Mesenchymal stem cell of adipose (primary cell): ENCODE measurements around a stretch of chr12.

GRCh38 chr12:122135101-122135862 is 38.7 kb downstream of the IL31 start:
- CAGE, long polyA plus RNA = no peak

GRCh38 chr12:122205858-122206407 is 2.4 kb downstream of the B3GNT4 start:
- CAGE, long polyA plus RNA = no peak

DNA sequence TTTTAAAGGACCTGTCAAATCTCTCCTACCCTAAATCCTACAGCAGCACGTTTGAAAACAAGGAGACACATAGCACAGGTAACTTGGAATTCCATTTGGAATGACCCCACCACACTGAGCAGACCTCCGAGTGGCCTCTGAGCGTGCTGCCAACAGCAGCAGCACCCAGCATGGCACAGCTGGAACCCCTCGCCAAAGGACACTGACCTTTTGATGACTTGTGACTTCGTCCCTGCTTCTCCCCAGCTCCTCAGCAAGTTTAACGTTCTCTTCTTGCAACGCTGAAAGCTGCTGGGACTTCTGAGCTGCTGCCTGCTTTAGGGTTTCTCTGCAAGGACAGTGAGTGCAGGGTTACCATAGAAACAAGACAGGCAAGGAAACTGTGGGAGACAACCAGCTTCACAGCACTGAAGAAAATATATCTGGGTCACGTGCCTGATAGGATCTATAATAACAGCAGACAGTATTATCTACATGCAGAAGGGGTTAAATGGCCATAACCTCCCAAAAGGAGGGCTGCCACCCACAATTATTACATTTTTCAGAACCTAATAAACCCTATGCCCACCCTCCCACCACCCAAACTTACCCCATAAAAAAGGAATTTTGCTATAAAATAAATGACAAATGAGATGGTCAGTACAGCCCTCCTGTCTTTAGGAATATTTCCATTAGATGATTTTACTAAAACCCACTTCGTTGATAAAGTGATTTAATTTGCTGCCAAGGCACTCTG is 43.4 kb upstream of the VPS33A start:
- CAGE, long polyA plus RNA = no peak

- CAGE, long polyA plus RNA = no peak
Observed at GRCh38 chr12:122319227-122319542, 52.9 kb upstream of the VPS33A start.

DNA sequence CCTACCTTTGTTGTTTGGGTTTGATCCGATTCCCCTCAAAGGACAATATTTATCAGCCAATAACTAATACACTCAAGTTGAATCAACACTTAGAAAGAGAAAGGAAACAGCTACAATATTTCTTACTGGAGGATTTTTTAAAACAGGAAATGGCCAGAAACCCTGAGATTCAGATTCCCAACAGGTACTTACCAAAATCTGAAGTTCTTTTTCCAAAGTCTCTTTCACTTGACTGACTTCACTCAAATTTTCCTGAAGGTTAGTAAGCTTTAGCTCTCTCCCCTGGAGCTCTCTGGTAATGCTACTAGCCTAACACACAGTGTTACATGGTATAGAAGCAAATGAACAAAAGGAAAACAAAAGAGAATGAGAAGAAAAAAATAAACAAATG is 70.1 kb upstream of the VPS33A start:
- CAGE, long polyA plus RNA = no peak

- CAGE, long polyA plus RNA = no peak
Observed at GRCh38 chr12:122643951-122644297, 59.2 kb downstream of the HCAR2 start.

GRCh38 chr12:122681734-122682237 is 21.4 kb downstream of the HCAR2 start:
- CAGE, long polyA plus RNA = no peak

DNA sequence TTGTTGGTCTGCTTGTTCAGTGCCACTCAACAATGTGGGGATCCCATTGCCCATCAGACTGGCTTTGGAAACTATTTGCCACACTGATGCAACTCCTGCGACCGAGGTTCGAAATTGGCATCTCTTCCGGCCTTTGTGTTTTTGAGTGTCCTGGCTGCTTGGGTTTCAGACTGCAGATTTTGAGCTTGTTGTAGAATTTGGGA is 1.5 kb downstream of the HCAR1 start:
- CAGE, long polyA plus RNA = no peak

DNA sequence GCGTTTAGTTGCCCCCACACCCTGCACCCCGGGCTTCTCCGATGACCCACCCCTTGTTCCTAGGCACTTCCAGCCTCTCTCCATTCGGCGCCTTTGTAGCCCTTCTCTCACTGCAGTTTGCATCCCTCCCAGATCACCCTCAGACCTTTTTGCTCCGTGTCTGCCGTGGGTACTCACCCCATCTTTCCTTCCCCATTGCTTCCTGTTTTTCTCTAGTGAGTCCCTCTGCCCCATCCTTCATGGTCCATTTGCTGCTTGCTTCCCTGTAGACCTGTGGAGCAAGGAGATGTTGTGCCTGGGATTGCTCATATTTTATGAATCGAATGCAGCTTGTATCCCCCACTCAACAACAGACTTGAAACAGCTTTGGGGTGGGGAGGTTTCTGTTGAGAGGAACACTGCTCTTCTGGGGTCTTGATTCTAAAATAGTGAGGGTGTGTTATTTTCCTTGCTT is 638 bp downstream of the DENR start:
- CAGE, long polyA plus RNA = no peak

DNA sequence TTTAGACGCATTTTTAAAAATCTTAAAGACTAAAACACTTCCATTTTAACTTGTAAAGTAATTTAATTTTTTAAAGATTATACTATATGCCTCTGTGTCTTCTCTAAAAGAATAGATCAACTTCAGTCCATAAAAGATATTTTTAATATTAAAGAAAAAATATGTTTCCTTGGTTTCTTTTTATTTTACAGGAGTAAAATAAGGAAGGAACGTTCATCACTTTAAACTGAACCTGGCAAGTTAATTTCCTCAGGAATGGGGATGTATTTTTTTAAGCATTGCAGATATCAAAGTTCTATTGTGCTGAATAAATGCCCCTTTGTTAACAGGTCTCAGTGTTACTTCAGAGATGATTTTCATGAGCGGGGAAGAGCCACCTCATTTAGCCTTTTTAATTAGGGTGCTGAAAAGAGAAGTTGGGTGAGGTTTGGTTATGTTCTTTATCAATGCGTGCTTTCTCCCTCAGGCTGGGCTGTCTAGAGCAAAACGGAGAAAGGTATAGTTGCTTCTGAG is 8.1 kb upstream of the HIP1R start:
- CAGE, long polyA plus RNA = no peak

- CAGE, long polyA plus RNA = no peak
Observed at GRCh38 chr12:122837492-122838399, 2.5 kb downstream of the HIP1R start.

DNA sequence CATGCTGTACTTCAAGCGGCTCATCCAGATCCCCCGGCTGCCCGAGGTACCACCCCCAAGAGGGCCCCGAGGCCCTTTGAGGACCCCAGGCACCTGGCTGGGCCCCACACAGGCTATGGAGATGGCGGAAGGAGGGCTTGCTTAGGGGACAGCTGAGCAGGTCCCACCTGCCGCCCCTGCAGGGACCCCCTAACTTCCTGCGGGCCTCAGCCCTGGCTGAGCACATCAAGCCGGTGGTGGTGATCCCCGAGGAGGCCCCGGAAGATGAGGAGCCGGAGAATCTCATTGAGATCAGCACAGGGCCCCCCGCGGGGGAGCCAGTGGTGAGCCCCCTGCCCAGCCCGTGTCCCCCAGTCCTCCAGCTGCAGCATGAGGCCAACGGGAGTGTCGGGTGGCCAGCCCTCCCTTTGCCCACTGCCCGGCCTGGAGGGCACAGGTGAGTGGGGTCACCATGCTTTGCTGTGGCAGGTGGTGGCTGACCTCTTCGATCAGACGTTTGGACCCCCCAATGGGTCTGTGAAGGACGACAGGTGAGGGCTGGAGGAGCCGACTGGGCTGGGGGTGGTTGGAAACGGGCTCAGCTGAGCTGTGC is 19.9 kb downstream of the HIP1R start:
- CAGE, long polyA plus RNA = no peak

DNA sequence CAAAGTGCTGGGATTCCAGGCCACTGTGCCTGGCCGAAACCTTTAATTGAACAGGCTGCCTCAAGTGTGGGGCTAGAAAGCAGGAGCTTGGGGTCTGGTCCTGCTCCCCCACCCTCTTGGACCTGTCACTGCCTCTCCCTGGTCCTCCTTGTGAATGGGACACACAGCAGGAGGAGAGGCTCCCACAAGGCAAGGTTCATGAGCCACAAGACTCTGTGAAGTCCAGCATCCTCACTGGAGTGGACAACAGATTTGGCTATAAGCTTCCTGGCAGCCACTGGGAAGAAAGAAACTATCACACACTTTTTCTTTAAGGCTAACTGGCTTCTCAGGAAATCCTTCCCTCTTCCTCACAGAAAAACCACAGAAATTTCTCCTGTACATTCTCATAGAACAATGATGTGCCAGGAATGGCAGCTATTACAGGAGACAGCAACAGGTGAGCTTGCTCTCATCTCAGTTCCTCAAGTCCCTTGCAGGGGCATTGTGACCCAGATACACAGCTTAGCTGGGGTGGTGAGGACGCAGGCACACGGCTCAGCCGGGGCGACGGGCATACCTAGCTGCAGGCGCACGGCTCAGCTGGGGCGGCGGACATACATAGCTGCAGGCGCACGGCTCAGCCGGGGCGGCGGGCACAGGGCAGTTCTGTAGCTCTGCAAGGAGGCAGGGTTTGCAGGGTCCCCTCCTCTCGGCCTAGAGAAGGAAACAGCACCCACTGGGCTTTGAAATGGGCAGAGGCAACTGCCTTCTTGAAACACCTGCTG is 29.1 kb downstream of the HIP1R start:
- CAGE, long polyA plus RNA = no peak

GRCh38 chr12:122875072-122876113 is 20.5 kb downstream of the VPS37B start:
- CAGE, long polyA plus RNA = no peak

DNA sequence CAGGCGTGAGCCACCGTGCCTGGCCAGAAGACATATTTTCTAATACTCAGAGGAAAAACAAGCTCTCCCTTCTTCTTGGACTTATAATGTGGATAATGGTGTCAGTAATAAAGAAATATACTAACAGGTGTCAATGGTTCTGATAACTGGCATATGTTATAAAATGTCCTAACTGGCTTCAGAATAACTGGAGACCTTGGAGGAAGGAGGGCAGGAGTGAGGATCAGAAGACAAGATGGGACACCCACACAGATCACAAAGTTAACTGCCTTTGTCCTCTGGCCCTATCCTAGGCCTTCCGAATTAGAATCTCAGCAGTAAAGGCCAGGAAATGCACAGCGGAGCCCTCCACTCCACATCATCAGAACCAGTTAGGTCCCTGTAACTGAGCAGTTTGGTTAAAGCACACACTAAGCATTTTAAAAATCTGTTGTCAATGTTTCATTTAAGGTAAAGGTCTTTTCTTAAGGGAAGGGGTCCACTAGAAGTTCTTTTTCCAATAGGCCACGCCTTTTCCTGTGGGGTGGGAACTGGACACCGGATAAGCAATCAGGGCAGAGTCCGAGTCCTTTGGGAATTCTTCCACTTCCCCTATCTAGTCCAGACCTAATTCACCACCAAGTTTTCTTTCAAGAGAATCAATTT is 12.0 kb downstream of the VPS37B start:
- CAGE, long polyA plus RNA = no peak

DNA sequence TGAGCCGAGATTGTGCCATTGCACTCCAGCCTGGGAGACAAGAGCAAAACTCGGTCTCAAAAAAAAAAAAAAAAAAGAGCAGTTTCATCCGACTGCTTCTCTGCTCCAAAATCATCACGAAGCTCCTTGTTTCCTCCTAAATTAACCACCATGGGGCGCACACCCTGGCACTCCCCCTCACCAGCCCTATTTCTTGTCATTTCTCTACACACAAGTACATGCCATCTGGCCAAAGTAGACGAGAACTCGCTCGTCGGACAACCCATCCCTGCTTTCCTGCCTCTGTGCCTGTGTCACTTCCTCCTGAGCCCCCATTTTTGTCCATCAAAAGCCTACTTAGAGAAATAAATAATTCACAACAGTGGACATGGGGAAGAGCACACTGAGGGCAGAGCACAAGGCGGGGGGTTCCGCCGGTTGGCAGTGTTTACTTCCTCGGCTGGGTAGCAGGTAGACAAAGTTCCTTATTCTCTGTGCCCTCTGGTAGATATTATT is 6.2 kb downstream of the VPS37B start:
- CAGE, long polyA plus RNA = no peak

- CAGE, long polyA plus RNA = no peak
Observed at GRCh38 chr12:122973945-122975005, 769 bp upstream of the OGFOD2 start.

DNA sequence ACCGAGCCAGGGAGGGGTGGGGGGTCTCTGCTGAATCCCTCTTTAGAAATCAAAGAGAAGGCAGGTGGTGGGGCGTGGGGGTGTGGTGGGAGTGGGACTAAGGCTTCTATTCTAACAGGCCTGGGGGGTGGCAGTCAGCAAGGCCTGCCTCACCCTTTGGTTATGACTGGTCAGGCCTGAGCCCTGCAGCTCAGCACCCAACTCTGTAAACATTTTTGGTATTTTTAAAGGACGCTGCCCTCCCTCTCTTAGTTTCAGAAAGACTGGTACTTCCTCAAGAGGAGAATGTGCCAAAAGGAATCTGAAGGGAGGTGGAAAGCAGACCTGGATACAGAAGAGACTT is 3.2 kb downstream of the ARL6IP4 start:
- CAGE, long polyA plus RNA = no peak

DNA sequence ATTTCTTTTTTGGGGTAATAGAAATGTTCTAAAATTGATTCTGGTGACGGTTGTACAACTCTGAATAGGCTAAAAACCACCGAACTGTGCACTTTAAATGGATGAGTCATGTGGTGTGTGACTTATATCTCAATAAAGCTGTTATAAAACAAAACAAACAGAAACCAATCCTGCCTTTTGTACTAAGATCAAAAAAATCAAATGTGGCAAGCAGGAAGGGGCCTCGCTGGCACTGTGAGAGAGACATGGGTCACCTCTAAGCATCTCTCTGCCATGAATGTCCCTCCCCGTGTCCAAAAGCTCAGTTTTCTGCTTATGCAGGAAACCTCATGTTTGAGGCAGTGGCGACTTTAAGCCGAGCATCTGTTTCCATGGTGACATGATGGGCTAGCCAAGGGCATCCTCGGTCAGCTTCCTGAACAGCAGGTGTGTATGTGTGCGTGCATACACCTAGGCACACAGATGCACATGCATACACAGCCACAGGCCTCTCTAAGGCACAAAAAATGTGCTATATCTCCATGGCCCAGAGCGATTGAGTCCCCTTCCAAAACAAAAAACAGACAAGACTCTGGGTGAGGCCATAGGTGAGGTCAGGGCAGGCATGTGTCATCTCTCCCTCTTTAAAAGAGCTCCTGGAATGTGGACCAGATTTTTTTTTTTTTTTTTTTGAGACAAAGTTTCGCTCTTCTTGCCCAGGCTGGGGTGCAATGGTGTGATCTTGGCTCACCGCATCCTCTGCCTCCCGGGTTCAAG is 44.5 kb downstream of the ARL6IP4 start:
- CAGE, long polyA plus RNA = no peak

- CAGE, long polyA plus RNA = no peak
Observed at GRCh38 chr12:123069993-123070531, 80.8 kb downstream of the PITPNM2 start.